Measurements from ENCODE around the gene GATA3.

DNA sequence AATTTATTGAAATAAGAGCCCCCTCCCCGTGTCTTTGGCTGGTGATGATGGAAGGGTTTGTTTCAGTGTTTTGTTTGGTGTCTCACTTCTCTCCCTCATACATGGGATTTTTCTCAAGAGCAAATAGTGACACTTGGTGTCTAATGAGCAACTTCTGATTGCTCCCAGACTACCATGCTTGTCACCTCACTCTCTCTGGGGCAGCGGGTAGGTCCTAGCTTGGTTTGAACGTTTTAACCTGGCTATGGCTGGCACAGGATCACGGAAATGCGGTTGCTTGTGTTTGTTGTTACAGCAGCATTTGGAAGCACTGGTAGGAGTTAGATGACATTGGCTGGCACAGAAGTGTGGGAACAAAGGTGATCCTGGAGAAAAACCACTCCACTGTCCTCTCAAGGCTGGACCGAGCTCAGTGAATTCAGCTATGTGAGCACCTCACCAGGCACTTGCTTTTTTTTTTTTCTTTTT, 3.7 kb upstream of the PFKFB3 start:
- RRBS: no CpG with 5 or more reads among the region's 6 CpGs

DNA sequence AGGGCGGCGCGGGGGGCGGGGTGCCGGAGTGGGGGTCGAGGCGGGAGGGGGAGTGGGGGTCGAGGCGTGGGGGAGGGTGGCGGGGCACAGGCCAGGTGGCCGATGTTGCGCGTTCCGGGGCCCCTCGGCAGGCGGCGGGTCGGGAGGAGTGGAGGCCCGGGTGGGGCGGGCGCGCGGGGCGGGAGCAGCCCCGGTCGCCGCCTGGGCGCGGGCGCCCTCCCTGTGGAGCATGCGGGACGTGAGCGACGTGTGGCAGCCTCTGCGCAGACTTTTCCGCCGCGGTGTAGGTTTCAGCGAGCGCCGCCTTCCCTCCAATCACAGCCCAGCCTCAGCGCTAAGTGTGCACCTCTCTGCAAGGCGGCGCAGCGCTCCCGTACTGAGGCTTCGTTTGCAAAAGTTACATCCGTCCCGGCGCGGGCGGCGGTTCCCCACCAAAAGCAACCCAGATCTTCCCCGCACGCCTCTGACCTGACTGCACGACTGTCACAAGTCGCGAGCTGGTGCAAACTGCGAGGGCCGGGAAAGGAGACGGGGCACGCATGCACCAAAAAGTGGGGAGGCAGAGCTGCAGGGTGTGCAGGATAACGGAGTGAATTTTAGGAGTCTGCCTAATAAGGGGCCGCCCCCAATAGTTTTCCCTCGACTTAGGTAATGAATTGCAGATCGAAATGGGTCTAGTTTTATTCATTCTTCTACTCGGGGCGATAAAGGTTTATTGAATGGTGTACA, 1.2 kb upstream of the PFKFB3 start:
- RRBS: under 1% methylated on average over 9 of the region's 68 CpGs

DNA sequence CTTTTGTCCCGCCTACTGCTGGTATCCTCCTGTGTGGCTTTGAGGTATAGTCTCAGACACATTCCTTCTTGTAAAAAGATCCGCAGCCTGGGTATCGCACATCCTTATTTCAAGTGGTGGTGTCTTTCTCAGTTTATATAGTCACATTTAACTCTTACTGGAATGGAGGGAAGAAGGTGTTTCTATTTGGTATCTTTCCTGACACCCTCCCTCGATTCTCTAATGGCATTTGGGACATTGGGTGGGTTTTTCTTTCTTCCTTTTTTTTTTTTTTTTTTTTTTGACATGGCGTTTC, 2.3 kb downstream of the PFKFB3 start:
- RRBS: no CpG with 5 or more reads among the region's 5 CpGs

- RRBS: 91% methylated on average over 5 of the region's 30 CpGs
These were observed 14.2 kb downstream of the PFKFB3 start for GRCh38 chr10:6216623-6217738.

DNA sequence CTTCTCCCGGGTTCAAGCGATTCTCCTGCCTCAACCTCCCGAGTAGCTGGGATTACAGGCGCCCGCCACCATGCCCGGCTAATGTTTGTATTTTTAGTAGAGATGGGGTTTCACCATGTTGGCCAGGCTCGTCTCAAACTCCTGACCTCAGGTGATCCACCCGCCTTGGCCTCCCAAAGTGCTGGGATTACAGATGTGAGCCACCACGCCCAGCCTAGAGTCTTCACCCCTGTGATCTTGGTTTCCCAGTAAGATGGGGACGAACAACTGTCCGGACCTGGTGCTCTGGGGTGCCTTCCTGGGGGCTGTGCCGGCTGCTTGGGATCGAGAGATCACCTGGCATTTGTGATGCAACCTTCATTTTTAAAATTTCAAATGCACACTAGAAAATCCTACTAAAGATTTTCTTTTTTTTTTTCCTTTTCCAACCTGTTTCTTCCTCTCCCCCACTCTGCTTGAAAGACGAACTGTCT, 28.1 kb downstream of the PFKFB3 start:
- RRBS: no CpG with 5 or more reads among the region's 14 CpGs

- RRBS: no CpG with 5 or more reads among the region's 2 CpGs
These were observed 48.4 kb downstream of the PFKFB3 start for GRCh38 chr10:6251215-6251414.

- RRBS: no CpG with 5 or more reads among the region's 16 CpGs
These were observed 70.6 kb downstream of the PFKFB3 start for GRCh38 chr10:6273212-6273885.

- RRBS: no CpG with 5 or more reads among the region's 9 CpGs
These were observed 179.3 kb downstream of the PFKFB3 start for GRCh38 chr10:6381876-6382527.

DNA sequence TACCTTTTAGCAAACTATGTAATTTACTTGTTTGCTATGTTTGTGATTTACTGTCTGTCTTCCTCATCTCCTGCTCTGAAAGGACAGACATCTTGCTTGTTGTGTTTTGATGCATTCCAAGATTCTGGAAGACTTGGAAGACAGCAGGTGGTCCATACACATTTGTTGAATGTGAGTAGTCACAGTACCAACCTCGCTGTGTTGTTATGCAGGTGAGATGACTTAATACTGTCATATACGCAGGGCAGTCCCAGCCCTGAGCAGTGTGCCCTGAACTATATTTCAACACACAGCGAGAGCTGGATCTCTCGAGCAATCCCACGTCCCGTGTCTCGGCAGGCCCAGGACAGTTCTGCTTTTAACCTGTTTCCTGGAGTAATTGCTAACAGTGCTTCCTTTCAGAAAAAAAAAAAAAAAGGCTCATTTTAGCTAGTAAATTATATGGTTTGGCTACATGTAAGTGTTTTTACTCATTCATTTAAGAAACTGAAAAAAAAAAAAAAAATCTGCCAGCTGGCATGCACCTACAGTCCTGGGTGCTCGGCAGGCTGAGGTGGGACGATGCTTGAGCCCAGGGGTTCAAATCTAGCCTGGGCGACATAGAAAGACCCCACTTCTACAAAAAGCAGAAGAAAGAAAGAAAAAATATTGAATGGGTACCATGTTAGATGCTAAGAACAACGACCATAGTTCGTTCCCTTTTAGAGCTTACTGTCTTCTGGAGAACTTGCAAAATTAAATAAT, 179.7 kb downstream of the PRKCQ start:
- RRBS: no CpG with 5 or more reads among the region's 12 CpGs

GRCh38 chr10:6579125-6579811, 808 bp downstream of the PRKCQ start:
- RRBS: no CpG with 5 or more reads among the region's 15 CpGs

GRCh38 chr10:7251944-7252629, 158.7 kb downstream of the SFMBT2 start:
- RRBS: no CpG with 5 or more reads among the region's 12 CpGs

GRCh38 chr10:7333594-7334474, 77.0 kb downstream of the SFMBT2 start:
- RRBS: no CpG with 5 or more reads among the region's 27 CpGs

GRCh38 chr10:7667098-7667931, 549 bp upstream of the ITIH5 start:
- RRBS: 12% methylated on average over 6 of the region's 52 CpGs

- RRBS: no CpG with 5 or more reads among the region's 7 CpGs
These were observed 6.6 kb upstream of the ITIH2 start for GRCh38 chr10:7696511-7697005.

GRCh38 chr10:8054522-8054937, at the start of gene GATA3:
TSS of gene GATA3 (plus strand) at chr10:8054688.
- RRBS: under 1% methylated on average over 5 of the region's 27 CpGs

- RRBS: no CpG with 5 or more reads among the region's 7 CpGs
These were observed 399.0 kb downstream of the GATA3 start for GRCh38 chr10:8453543-8453906.

DNA sequence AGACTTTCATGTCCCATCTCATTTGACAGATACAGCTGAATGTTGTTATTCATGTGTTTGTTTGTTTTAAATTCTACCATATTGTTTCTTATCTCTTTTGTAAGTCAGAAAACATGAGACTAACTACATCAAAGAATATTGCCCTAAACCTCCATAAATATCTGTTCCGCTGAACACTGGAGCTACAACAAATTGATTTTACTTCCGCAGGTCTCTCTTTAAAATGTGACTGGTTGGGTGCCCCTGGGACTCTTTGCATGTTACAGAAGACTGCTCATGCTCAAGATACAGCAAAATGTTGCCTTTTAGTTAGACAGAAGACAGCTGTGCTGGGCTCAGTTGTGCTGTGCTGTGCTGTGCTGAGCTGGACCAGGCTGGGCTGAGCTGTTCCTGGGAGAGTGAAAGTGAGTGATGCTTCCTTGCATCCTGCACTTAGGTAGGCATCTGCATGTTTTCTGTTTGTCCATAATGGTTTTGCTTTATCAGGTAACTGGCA, 972.8 kb upstream of the CELF2 start:
- RRBS: no CpG with 5 or more reads among the region's 2 CpGs

GRCh38 chr10:11026712-11027425, 9.2 kb downstream of the CELF2 start:
- RRBS: no CpG with 5 or more reads among the region's 17 CpGs

GRCh38 chr10:11045696-11046488, 28.2 kb downstream of the CELF2 start:
- RRBS: no CpG with 5 or more reads among the region's 22 CpGs

- RRBS: no CpG with 5 or more reads among the region's 1 CpG
These were observed 43.5 kb downstream of the CELF2 start for GRCh38 chr10:11061101-11061624.